CD14-positive monocyte (primary cell): ENCODE measurements around a stretch of chr1.

GRCh38 chr1:9653176-9653892, 1.8 kb downstream of the PIK3CD start:
- CAGE, long polyA plus RNA: no peak

DNA sequence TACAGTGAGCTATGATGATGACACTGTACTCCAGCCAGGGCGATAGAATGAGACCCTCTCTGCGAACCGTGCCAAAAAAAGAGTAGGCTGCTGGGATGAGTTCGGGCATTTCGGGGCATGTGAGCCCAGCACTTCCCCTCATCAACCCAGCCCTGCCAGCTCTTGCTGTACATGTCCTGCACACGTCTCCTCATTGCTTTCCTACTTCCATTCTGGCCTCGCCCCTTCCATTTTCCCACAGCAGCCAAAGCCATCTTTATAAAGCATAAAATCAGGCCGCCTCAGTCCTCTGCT, 47.6 kb downstream of the PIK3CD start:
- CAGE, long polyA plus RNA: no peak

DNA sequence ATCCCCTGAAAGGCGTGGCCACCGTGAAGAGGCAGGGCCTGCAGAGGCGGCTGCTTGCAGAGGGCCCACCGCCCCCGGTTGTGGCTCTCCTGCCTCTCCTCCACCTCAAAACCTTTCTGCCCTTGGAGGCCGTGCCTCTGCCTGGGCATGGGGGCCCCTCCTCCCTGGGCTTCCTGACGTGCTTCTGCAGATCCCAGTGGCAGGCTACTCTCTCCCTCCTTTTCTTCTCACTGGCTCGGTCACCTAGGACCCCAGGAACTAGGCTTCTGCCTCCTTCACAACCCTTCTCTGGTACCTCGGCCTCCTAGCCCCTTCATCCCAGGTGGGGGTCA, 16.2 kb downstream of the CLSTN1 start:
- CAGE, long polyA plus RNA: no peak

DNA sequence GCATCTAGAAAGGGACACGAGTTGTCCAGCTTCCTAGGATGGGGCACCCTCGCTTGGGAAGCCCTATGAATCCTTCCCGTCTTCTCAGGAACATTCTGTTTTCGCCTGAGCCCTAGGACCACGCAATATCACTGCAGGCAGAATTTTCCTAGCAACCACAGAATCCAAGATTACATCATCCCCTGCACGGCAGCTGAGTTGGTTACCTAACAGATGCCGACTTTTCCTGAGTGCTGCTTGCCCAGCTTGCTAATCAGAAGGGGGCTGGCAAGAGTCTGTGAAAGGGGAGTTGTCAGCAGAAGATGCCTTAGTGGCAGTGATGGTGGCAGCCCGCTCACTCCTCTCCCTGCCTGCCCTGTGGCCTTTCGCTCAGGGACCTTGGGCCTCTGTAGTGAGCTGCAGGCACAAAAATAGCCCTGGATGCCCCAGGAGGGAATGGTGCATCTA, 28.7 kb upstream of the CLSTN1 start:
- CAGE, long polyA plus RNA: no peak

DNA sequence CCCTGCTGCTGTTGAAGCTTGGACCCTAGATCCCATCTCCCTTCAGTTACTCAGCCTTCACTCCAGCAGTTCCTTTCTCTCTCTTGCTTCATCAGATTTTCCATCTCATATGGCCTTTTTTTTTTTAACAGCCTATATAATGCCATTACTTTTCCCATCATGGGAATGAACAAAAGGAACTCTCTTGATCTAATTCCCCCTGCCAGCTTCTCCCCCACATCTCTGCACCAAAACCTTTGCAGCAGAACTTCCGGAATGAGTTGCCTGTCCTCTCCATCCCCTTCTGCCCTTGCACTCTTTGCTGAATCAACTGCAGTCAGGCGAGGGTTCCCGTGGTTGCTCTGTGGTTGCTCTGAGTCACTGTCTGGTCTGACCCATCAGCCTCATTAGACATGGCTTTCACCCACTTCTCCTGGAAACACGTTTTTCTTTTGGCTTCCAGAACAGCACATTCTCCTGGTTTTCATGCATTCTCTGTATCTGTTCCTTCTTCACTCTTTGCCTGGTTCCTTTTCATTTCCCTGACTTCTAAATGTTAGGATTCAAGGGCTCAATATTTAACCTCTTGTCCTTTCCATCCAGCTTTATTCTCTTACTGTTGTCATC, 41.6 kb downstream of the UBE4B start:
- CAGE, long polyA plus RNA: no peak

GRCh38 chr1:10253399-10254321, 43.3 kb downstream of the KIF1B start:
- CAGE, long polyA plus RNA: no peak

DNA sequence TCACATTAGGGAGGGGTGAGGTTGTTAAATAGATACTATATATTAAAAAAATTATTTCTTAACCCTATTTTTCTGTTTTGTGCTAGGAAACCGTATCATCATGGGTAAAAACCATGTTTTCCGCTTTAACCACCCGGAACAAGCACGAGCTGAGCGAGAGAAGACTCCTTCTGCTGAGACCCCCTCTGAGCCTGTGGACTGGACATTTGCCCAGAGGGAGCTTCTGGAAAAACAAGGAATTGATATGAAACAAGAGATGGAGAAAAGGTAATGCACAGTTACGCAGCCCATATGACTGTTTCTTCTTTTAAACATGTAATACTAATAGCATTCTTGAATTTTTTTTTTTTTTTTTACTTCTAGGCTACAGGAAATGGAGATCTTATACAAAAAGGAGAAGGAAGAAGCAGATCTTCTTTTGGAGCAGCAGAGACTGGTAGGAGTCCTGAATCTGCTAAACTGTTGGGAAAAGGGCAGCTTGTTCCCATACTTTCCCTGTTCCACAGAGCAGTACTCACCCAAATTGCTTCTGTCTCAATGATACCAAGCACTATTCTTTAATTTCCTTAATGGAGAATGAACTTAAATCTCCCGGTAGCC, 86.5 kb downstream of the KIF1B start:
- CAGE, long polyA plus RNA: no peak

GRCh38 chr1:10302622-10303083, 92.3 kb downstream of the KIF1B start:
- CAGE, long polyA plus RNA: no peak

DNA sequence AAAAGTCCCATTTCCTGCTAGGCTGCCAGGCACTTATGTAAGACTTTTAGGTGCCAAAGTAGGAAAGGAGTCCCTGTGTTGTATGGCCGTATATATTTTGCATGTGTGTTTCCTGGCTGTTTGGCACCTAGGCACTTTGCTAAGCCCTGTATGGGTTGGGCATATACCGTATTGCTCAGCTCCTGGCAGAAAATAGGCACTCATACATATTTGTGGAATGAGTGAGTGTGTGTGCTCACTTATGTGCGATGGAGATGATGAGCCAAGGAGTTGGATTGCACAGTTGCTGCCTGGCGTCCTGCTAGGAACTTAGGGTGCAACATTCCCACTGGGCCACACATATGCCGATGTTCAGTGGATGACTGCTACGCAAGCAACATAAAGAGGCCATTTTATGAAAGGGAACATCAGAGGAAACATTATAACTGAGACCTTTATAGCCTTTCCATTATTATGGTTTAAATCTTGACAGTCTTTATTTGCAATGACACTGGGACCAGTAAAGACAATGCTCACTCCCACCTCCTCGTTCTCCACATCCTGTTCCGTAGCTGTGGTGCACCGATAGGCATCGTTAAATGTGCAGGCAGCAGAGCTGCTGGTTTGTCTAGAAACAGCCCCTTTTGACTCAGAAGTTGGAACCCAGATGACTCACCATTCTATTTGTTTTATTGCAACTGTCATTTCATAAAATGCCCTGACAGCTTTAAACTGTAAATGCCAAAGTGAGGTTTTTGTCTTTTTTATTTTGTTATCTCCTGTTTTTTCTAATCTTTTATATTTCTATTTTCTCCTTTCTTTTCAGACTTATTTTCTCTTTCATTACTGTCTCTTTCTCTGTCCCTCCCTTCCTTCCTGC, 36.0 kb downstream of the PEX14 start:
- CAGE, long polyA plus RNA: no peak

DNA sequence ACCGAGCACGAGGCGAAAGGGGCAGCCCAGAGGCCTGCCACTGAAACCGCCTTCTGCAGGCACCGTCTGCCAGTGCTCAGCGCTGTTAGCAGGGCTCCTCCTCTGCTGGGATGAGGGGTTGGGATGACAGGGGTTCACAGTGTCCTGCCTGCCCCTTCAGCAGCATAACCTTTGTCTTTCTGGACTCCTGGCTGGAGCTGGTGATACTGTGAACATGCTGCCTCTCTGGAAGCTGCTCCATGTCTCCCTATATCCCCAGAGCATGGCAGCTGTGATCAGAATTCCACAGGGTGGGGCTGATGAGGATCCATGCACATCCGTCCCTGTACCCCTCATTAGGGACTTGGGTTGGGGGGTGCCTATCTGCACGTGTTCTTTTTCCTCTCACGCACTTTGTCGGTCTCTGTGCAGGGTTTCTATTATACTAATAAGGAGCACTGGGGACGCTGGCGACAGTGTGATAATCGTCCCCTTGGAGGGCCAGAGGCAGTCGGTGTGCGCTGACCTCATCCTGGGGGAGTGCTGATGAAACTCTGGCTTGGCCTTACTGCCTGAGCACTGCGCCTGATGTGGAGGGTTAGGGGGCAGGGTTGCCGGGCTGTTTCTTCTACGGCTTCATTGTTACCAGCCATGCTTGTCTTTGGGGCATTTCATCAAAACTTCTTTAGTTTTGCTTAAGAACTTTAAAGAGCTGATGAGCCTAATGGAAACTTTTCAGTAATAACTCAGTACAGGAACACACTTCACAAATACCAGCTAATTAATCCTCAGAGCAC, 81.5 kb downstream of the PEX14 start:
- CAGE, long polyA plus RNA: no peak

DNA sequence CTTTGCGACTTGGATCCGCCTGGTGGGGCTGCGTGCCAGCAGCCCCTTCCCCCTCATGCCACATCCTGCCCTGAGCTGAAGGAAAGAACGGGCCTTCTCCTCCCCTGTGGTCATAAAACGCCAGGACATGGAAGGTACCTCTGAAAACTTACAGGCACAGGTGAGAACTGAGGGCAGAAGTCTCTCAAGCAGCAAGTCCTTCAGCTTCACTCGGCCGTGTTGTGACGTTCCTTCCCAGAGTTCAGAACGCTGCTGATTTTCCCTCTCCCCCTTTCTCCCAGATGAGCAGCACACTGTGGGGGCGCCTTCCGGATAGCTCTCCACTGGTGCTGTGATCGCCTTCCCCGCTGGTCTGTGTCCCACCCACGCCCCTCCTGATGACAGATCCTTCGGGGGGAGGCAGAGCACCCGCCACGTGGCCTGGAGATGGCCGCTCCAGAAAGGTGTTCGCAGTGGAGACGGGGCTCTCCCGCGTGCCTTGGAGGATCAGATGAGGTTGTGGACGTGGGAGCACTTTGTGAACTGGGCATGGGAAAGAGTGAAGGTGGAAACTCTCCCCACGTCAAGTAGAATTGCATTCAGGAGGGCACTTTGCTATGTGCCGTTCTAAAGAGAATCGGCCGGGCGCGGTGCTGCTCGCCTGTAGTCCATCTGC, 141.6 kb downstream of the PEX14 start:
- CAGE, long polyA plus RNA: no peak

DNA sequence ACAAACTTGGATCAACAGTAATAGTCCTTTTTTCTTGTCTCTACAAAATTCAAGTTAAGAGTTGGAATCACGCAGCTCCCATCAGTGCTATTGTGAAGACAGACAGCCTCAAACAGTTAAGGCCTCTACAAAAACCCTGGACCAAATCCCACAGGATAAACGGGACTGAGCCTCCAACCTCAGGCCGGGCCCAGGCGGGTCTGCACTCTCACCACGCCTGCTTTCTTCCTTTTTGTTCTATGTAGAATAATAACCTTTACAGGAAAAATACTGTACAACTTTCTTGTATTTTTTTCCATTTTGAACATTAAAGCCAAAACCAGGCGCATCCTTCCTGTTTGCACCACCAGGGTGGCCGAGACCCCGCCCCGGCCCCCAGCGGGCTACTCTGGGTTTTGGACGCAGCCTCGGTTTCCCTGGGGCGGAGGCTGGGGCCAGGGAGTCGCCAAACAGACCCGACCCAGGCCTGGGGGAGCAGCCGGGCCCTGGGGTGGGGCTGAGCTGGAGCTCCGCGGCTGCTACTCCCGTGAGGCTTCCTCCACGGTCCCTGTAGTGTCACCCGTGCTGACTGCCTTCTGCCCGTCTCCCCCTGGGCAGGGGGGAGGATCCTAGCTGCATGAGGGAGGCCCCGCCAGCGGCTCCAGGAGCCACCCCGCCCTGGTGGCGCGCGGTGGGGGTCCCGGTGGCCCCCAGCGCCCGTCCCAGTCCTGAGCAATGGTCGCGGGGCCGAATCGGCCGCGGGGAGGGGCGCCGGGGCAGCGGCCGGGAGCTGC, 158.4 kb downstream of the CASZ1 start:
- CAGE, long polyA plus RNA: no peak

GRCh38 chr1:10678226-10678709, 118.2 kb downstream of the CASZ1 start:
- CAGE, long polyA plus RNA: no peak

DNA sequence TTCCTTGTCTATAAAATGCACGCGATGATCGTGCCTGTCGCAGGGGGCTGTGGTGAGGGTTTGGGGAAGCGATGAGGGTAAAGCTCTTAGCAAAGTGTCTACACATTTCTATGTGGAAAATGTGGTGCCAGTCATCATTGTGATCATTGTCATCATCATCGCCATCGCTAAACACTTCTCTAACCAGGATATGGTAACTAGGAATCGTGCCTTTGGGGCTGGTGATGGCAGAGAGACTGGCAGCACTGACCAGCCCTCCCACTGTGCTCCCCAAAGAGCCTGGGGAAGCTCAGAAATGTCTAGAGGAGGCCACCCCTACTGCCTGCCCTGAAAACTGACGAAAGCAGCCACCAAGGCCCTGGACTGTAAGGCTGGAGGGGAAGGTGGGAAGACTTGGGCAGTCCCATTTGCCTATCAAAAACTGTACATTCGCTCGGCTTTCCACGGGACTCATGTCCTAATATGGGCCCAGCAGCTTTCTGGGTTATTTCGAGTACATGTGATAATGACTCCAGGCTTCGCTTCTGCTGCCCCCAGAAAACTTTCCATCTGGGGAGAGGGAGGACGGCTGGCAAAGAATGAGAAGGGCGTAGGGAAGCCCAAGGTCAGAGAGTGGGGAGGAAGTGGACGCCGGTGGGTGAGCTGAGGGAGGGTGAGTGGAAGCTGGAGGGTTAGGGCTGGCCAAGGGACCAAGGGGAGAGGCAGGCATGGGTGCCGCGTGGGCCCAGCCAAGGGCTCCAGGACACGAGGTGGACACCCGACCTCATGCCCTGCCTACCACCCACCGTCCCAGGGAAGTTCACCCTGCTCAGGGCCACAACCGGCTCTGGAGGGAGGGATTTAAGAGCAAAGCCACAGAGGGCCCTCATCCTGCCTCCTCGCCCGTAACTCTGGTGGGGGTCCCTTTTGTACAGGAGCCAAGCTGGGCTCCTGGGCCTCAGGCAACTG, 76.0 kb downstream of the CASZ1 start:
- CAGE, long polyA plus RNA: no peak

GRCh38 chr1:10778480-10779703, 17.6 kb downstream of the CASZ1 start:
- CAGE, long polyA plus RNA: no peak

DNA sequence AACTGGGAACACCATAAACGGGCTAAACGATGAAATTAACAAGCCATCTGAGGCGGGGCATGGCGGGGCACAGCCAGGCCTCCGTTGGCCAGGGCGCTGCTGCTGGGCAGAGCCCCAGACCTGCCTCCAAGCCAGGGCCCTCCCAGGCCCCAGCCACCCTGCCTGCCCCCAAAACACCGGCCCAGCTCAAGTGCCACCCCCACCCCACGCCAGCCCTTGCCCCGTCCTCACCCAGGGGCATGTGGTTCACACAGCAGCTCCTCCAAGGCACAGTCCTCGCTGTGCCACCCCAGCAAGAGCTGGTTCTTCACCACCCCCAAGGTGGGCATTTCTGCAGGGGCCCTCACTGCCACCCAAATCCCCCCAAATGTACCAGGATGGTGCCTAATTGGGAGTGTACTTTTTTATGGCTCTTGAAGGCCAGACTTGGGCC, 60.0 kb upstream of the CASZ1 start:
- CAGE, long polyA plus RNA: no peak

DNA sequence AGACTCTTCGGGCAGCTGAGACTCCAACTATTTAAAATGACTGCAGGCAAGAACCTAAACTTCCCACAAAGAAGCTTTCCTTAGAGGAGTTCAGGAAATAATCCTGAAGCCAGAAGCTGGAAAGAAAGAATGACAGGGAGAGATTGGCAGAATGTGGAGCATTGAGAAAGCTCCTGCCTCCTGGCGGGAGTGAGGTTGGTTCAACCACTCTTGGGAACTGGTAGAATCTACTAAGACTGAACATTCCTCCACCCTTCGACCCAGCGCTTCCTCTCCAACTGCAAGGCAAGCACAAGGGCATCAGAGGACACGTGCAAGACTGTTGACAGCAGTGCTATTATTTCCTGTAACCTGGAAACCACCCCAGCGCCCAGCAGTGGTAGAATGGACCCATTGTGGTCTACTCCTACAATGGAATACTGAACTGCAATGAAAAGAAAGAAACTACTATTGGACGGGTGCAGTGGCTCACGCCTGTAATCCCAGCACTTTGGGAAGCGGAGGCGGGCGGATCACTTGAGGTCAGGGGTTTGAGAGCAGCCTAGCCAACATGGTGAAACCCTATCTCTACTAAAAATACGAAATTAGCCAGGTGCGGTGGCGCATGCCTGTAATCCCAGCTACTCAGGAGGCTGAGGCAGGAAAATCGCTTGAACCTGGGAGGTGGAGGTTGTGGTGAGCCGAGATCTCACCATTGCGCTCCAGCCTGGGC, 2.4 kb downstream of the C1orf127 start:
- CAGE, long polyA plus RNA: no peak

- CAGE, long polyA plus RNA: no peak
These were observed 9.8 kb downstream of the TARDBP start for GRCh38 chr1:11022145-11022838.

DNA sequence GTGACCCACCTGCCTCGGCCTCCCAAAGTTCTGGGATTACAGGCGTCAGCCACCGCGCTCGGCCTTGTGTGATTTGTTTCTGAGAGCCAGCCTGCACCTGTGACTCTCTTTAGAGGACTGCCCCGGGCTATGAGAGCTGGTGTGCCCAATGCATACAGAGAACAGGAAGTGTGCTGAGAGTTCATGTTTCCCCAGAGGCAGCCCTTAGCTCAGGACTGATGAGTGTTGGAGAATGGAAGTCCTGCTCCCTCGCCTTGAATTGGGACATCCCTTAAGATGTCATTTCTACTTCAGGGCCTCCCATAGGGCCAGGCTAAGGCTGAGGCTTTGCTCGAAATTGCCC, 79.8 kb downstream of the UBIAD1 start:
- CAGE, long polyA plus RNA: no peak

- CAGE, long polyA plus RNA: no peak
These were observed 22.4 kb downstream of the DISP3 start for GRCh38 chr1:11501368-11501661.